HT-29 (cell line): ENCODE measurements around the genes H2AZ1 and CENPE.

DNA sequence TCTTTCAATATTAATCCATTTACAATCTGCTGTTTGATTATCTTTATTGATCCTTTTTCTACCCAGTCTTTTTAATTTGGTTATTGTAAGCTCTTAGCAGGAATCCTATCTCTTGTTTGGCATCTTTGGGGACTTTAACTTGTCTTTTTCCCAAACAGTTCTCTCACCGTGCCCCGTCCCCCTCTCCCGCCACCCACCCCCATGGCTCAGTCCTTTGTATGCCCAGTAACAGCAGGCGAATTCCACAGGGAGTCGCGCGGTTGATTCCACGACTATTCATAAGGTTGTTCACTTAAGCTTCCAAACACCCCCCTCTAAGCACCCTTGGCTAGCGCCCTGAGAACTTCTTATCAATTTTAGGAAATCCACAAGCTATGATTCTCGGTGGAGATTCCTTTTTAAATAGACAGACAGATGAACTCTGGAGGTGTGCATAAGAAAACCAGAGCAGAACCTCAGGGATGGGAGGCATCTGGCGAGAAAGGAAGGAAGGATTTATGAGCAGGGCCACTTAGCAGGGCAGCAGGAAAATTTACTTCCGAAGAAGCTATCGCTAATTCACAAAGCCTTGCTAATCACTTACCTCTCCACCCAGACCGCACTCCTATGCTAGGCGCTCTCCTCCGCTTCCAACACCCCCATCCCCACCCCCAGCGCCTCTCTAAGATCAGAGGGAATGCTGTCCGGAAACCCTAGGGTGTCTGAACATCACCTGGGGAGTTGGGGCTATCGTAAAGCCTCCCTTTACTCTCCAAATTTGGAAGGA is 1.8 kb downstream of the UNC5C start:
- RAMPAGE, long total RNA = no peak

GRCh38 chr4:95547519-95548274 is 1.1 kb downstream of the UNC5C start:
- RAMPAGE, long total RNA = no peak

GRCh38 chr4:95549801-95550335 is 1.1 kb upstream of the UNC5C start:
- RAMPAGE, long total RNA = no peak

DNA sequence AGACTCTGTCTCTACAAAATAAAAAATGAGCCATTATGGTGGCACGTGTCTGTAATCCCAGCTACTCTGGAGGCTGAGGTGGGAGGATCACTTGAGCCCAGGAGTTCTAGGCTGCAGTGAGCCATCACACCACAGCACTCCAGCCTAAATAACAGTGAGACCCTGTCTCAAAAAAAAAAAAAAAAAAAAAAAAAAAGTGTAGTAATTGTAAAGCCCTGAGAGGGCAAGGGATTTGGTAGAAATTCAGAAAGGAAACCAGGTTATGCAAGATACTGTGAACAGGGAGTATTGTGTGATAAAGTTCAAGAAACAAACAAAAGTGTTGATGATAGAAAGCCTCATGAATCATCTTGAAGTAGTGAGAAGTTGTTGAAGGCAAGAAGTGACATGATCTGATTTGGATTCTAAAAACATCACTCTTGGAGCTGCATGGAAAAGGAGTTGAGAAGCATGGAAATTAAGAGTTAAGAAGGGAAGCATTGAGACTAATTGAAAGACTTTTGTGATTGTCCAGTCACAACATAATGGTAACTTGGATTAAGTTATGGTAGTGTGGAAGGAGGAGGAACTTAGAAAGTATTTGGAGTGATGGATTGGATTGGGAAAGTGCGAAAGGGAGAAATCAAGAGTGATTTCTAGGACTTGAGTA is 102.2 kb downstream of the RAP1GDS1 start:
- RAMPAGE, long total RNA = no peak

- RAMPAGE, long total RNA = no peak
These were observed 18.9 kb downstream of the TSPAN5 start for GRCh38 chr4:98639398-98639931.

GRCh38 chr4:99103020-99103513 is 14.5 kb upstream of the ADH5 start:
- RAMPAGE, long total RNA = no peak

DNA sequence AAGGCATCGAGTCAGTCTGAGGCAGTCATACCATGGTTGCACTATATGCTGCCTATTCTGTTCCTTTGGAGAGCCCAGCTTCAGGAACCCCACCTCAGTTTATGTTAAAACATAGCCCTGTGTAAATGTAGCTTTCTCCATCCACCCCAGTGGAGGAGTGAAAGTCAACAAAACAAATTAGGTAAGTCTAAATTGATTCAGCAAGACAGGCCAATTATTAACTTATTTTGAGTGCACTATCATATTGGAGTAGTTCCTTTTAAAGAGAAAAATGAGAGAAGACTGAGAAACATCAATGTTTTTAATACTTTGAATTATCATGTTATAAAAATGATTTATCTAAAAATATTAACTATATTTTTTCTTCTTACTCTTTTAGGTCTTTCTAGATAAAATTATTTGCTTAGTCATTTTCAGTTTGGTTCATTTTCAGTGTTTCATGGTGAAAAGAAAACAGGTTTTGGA is 24.6 kb upstream of the ADH7 start:
- RAMPAGE, long total RNA = no peak

- RAMPAGE, long total RNA = start-site peak on the minus strand at chr4:99950274-99950278, 957 and 1,316 reads in 2 replicates
These were observed at the start of gene H2AZ1 for GRCh38 chr4:99950173-99950409. H2AZ1 (minus strand) TSS chr4:99950275.

DNA sequence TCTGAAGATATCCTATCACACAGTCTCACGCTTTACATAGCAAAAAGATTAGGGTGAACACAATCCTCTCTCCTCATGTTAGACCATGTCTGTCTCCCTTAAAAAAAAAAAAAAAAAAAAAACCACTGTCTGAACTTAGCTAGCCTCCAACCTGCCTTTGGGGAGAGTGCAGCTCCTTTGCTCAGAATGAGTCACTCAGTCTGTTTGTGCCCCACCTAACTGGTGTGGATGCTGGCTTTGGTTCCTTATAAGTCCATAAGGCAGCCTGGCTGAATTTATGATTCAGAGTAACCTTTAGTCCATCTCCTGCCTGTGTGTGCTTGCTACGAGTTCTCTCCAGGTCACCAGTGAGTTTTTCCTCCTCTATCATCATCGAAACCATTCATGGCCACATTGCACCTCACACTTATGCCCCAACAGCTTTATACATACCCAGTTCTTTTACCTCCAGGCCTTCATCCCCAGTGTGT is 220.6 kb upstream of the EMCN start:
- RAMPAGE, long total RNA = no peak

DNA sequence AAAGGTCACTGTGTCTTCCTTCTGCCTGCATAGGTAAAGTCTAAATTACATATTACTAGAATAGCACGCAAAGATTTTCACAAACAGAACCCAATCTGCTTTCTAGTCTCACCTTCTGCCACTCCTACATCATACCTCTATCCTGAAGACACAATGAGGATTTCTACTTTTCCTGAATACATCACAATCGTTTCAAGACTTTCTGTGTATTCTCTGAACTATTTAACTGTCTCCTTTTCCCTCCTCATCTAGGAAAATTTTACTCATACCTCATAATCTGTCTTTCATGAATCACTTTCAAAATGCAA is 116.7 kb downstream of the PPP3CA start:
- RAMPAGE, long total RNA = no peak

DNA sequence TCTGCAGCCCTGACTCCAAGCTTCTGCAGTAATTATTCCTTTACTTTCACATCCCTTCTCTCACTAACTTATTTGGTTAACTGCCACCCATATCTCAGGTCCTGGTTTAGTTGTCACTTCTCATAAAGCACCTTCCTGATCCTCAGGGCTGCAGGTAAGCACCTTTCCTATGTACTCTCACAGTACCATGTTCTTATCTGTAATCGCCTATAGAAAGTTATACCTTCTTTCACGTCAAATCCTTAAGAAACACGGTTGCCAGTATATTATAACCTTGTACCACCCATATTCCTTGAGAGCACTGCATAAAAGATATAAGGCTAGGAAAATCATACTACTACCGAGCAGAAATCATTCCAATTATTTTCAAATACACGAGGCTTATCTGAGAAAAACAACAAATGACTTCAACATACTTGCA is 72.1 kb downstream of the PPP3CA start:
- RAMPAGE, long total RNA = no peak

DNA sequence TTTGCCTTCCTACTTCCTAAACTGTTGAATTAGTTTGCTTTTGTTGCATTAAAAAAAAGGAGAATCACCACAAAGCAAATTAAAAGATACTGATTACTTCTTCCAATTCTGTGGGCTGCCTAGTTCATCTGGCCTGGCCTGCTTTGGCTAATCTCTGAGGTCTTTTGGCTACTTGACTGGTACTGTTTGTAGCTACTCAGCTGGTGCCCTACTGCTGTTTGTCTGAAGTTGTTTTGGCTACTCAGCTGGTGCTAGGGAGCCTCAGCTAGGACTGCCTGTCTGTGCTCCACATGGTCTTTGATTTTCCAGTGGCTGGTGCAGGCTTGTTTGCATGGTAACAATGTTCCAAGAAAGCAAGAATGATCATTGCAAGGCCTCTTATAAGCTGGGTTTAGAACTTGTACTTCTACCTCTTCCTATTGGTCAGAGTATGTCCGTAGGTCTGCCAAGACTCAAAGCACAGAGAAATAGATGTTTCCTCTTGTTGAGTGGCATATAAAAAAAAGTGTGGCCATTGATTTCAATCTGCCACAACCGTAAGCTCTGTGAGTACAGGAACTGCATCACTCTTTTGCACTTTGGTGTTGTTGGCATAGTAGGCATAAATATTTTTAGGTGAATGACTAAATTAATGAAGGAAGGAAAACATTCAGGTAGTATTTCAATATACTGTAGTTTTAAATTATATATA is 17.5 kb downstream of the NFKB1 start:
- RAMPAGE, long total RNA = no peak

DNA sequence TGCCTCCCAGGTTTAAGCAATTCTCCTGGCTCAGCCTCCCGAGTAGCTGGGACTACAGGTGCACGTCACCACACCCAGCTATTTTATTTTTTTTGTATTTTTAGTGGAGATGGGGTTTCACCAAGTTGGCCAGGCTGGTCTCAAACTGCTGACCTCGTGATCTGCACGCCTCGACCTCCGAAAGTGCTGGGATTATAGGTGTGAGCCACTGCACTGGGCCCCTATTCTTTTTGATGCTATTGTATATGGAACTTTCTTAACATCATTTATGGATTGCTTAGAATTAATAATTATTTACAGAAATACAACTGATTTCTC is 29.9 kb upstream of the MANBA start:
- RAMPAGE, long total RNA = no peak

- RAMPAGE, long total RNA = no peak
These were observed 31.7 kb upstream of the MANBA start for GRCh38 chr4:102792175-102793132.

DNA sequence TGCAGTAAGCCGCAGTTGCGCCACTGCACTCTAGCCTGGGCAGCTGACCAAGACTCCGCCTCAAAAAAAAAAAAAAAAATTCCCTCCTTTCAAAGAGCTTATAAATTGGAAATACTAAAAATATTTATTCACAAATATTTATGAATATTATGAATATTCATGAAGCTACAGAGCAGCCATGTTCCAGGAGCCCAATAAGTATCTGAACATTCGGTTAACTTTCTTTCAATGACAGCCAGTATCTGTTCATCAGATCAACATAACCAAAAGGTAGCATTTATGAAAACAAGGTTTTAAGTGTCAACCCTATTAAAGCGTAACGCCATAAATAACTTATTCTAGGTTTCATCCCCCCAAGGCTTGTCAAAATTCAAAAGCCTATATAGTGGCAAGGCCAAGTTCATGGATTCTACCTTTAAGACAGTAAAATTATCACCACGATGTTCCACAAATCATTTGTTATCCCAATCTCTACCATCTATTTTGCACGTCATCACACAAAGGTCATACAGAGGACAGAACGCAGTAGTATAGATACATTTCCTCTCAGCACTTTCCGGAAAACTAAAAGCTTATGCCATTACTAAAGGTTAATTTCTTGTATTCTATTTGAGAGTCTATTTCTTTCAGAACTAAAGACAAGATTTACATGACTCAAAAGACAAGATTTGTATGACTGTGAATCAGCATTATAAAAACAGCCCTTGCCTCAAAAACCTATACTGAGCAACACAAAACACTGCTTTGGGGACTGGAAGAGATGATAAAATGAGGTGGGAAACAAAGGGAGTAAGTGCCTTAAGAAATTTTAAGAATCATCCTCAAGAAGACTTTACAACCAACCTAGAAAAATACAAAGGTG is 7.9 kb downstream of the UBE2D3 start:
- RAMPAGE, long total RNA = no peak

GRCh38 chr4:102869861-102870237 is 1.1 kb downstream of the CISD2 start:
- RAMPAGE, long total RNA = no peak

GRCh38 chr4:103074726-103075173 is 1.8 kb downstream of the SLC9B2 start:
- RAMPAGE, long total RNA = no peak

GRCh38 chr4:103140668-103141206 is 41.1 kb upstream of the BDH2 start:
- RAMPAGE, long total RNA = no peak

DNA sequence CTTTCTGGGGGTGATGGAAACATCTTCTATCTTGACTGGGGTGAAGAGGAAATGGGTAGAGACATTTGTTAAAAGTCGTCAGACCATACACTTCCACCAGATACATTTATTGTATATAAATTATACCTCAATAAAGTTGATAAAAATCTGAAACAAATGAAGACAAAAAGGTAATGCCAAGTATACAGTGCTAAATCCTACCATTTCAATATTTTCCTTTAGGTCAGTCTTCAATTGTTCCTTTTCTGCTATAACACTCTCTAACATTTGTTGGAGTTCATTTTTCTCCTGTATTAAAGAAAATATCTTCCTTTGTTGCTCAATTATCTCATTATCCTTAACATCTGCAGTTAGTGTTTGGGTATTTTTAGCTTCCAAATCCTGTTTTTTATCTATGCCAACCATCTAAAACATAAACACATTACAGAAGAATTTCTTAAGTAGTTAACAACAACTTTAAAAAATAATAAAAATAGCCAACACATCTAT is 45.3 kb downstream of the CENPE start:
- RAMPAGE, long total RNA = no peak

- RAMPAGE, long total RNA = no peak
These were observed at the start of gene CENPE for GRCh38 chr4:103197655-103198805. CENPE (minus strand) TSS chr4:103198343.